Renal cortical epithelial cell (primary cell): Measurements from ENCODE around the genes ANKRD13A and C12orf76.

DNA sequence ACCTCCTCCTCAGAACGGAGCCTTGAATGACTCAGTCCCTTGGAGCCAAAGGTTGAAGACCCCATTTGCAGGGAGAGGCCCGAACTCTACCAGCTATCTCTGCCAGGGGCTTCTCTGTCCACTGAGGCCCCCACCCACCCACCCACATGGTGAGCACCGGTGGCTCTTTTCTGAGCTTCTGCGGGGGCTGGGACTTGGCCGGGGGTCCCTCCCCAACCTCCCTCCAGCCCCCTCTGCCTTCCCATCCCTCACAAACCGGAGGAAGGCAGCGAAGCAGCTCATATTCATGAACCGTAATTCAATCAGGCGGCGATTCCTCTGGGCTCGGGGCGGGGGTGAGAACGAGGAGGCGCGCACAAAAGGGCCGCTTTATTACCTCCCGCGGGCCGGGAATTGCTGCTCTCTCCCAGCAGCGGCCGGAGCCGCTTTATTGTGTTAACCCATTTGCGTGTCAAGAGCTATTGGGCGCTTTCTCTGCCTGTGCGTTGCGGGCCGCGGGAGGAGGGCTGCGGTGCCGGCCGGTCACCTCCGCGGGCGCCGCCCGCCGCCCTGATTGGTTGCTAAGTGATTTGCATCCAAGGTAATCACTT is 4.6 kb downstream of the FAM222A start:
- RRBS = 13% methylated on average over 13 of the region's 37 CpGs

GRCh38 chr12:109720023-109720778 is 6.6 kb downstream of the FAM222A start:
- RRBS = no CpG with 5 or more reads among the region's 12 CpGs

- RRBS = no CpG with 5 or more reads among the region's 3 CpGs
These were observed 4.9 kb downstream of the GLTP start for GRCh38 chr12:109875385-109875963.

- RRBS = no CpG with 5 or more reads among the region's 6 CpGs
These were observed 3.0 kb upstream of the GLTP start for GRCh38 chr12:109883232-109883907.

GRCh38 chr12:109908214-109908787 is 8.2 kb downstream of the TCHP start:
- RRBS = no CpG with 5 or more reads among the region's 10 CpGs

DNA sequence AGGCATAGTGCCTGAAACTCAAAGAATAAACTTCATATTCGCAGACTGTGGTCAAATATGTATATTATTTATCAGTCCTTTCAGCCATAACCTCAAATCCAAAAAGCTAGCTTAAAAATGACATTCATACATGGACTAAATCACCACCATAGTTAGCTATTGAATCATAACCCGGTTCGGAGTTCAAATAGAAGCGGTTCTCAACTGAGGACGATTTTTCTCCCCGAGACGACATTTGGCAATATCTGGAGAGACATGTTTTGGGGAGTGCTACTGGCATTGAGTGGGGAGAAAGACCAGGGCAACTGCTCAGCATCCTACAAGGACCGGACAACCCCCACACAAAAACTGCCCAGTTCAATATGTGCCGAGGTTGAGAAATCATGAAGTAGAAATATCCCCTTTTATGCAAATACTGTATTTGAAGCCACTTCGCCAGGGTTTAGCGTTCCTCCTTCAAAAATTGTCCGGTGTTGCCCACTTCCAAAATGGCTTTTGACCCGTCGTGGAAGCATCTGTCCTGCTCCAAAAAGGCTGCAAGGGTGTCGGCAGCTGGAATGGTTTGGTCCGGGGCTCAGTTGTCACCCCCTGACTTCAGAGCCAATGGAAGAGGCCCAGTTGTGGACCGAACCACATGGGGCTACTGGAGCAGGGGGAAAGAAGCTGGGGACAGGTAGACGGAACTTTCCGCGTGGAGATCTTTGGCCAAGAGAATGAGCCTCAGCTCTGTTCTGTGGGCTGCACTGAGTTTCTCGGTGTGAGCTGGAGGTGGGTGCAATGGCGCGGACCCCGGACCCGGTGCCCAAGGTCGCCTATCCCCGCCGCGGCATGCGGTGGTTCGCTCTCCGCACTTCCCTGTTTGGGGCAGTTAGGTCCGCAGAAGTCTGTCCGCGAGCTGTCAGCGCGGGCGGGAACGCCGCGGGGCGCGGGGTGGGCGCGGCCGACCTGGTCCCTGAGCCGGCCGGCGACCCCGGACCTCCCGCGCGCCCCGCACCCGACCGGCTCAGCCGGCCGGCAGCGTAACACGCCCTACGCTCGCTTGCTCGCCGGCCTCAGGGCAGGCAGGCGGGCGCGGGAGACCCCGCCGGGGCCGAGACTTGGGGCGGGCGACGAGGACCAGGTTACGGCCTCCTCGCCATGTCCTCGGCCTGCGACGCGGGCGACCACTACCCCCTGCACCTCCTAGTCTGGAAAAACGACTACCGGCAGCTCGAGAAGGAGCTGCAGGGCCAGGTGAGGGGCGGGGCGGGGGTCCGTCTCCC is at the start of gene ANKRD13A:
ANKRD13A (plus strand) TSS at position 879 of the 1,262 bp plus-strand sequence.
- RRBS = under 1% methylated on average over 20 of the region's 86 CpGs

DNA sequence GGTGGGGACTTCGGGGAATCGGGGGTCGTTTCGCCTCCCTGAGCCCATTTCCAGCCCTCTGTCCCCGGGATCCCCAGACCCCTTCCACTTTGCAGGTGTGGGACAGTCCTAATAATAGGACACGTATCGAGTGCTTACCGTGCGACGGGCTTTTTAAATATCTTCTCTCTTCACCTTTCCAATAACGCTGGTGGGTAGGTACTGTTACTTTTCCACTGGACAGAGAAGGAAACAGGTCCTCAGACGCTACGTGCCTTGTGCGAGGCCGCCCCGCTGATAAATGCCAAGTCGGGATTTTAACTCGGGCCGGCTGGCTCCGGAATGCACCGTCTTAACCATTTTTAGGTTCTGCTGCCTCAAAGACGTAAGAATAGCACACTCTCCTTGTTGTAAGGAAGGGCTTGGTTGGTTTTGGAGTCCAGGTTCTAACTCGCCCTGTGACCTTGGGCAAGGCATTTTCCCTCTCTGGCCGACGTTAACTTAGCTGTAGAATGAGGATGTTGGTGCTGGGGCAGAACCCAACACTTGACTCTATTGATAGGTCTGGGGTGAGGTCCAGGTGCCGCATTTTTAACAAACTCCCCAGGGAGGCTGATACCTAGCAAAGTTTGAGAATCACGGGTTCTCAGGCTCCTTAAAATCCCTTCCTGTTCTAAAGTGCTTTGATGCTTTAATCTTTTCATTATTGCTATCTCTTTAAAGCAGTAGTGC is 739 bp downstream of the ANKRD13A start:
- RRBS = under 1% methylated on average over 5 of the region's 27 CpGs

DNA sequence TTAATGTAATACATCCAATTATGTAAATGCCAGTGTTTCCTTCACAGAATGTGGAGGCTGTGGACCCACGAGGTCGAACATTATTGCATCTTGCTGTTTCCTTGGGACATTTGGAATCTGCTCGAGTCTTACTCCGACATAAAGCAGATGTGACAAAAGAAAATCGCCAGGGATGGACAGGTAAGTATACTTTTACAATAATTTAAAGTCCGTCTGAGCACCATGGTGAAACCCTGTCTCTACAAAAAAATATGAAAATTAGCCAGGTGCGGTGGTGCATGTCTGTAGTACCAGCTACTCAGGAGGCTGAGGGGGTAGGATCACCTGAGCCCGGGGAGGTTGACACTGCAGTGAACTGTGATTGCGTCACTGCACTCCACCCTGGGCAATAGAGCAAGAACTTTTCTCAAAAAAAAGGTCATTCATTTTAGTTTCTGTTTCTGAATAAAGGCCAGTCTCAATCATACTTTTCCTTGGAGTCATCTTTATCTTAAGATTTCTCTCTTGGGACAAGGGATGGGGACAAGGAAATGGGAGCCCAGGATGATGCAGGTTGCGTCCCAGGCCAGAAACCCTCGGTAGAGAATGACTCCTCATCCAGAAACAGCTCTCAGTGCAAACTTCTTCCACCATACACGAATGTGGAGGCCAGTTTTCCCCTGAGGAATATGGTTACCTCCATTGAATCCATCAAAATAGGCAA is 12.9 kb downstream of the ANKRD13A start:
- RRBS = no CpG with 5 or more reads among the region's 12 CpGs

DNA sequence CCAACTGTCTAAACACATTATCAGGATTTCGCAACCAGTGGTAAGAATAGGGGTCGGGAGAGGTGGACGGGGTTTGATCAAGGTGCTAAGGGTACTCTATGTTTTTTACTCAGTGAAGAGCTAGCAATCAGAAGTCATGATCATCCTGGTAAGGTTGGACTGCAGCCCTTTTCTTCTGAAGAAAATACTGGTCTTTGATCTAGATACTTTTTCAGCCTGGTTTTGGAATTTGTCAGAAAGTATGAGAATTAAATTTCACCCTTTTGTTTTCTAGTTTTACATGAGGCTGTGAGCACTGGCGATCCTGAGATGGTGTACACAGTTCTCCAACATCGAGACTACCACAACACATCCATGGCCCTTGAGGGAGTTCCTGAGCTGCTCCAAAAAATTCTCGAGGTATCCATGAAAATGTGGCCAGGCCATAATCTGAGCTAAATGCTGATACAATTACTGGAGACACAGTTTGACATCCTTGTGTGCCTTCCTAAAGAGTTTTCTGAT is 13.7 kb downstream of the ANKRD13A start:
- RRBS = no CpG with 5 or more reads among the region's 6 CpGs

DNA sequence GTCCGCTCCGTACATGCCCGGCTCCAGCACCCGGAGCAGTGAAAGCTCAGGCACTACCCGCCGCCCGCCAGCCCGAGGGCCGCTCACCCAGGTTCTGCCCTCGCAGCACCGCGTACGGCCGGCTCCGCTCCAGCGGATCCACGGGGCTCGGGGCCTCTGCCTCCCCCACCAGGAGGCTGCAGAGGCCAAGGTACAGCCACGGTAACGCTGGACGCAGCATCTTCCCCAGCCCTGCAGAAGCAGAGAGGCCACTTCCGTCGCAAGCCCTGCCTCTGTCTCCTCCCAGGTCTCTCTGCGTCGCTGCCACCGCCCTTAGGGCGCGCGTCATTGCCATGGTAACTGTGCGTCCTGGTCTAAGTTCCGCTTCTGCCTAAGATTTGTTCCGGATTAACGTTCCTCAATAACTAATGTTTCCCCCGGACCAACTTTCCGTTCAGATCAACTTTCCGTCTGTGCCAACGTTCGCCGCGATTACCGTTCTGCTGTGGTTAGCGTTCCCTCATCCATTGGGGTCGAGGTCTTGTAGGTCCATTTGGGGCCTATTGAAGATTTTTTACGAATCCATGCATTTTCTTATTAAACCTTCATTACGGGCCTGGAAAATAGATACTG is at the start of gene C12orf76:
C12orf76 (minus strand) TSS at position 247 of the 612 bp plus-strand sequence.
- RRBS = under 1% methylated on average over 9 of the region's 45 CpGs

- RRBS = no CpG with 5 or more reads among the region's 11 CpGs
These were observed 19.6 kb upstream of the IFT81 start for GRCh38 chr12:110104275-110105197.

DNA sequence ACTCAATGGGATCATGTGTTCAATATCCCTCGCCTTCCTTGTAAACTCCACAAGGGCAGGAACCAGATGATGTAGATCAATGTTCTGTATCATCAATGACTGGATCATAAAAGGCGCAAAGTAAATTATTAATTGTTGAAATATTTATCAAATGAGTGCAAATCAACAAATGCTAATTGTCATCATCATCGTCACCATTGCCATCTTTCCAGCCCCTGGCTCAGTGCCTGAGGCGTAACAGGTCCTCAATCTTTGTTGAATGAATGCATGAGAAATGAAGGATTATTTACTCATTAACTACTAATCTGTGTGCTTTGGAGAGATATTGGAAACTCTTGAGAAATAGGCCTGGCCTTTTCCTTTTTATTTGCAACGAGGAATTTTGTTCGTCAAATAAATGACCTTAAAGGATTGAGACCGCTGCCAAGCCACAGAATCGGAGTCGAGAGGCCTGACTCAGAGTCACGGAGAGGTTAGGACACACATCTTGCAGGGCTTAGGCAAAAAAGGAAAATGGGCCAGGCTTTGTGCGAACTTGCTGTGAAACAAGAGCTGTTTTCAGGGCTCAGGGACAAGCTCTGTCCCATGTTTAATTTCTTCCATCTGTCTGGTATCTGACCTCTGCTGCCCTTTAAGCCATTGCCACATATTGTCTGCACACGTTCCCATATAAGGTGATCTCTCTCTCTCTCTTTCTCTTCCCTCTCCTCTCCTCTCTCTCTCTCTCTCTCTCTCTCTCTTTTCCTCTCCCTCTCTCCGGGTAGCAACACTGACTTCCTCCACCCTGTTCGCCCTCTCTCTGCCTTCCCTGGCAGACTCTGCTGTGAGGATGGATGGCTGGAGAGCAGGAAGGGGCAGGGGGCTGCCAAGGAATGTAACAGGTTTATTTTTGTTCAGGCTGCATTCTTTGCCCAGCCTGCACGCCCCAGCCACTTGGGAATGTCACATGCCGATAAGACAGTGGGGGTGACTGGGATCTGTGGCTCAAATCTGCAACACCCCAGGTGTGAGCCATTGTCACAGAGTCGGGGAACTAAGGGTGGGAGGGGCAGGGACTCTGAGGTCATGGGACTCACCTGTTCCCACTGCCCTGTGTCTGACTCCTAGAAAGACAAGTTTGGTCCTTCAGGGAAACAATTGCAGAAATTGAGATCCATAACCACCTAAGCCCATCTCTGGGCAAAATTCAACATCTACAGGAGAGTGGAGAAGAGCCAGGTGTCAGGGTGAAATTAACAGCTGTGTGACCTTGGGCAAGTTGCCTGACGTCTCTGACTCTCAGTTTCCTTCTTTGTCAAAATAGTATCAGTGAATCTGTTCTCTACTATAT is 14.9 kb upstream of the IFT81 start:
- RRBS = no CpG with 5 or more reads among the region's 18 CpGs

GRCh38 chr12:110250361-110250749 is 30.7 kb upstream of the ATP2A2 start:
- RRBS = no CpG with 5 or more reads among the region's 3 CpGs

DNA sequence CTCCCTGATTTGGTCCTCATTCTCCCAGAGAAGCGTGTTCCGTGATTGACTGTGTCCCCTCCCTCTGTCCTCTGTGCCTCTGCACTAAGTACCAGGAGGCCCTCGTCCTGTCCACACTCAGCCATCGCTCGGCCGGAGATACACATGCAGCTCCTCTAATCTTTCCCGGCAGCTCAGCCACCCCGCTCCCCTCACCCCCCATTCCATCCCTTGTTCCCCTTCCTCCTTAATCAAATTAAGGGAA is 28.3 kb upstream of the ATP2A2 start:
- RRBS = no CpG with 5 or more reads among the region's 8 CpGs

DNA sequence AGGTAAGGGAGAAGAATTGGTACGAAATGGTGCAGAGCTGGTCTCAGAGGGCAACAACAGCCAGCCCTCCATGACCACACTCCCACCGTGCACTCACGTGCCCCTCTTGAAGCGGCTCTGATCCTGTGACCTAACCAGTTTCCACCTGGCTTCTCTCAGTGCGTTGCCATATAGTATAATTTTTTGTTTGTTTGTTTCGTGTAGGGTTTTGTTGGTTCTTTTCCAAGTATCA is 1.4 kb upstream of the ATP2A2 start:
- RRBS = no CpG with 5 or more reads among the region's 6 CpGs

DNA sequence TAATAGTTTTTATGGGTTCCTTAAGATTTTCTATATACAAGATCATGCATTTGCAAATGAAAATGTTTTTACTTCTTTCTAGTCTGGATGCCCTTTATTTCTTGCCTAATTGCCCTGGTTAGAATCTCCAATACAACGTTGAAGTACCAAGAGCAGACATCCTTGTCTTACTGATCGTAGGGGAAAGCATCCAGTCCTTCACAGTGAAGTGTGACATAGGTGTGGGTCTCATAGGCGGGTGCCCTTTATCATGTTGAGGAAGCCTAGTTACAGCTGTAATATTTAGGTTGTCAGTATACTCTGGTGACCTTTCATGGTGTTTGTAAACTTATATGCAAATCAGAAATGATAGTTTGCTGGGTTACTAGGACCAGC is 27.1 kb downstream of the ATP2A2 start:
- RRBS = no CpG with 5 or more reads among the region's 3 CpGs

DNA sequence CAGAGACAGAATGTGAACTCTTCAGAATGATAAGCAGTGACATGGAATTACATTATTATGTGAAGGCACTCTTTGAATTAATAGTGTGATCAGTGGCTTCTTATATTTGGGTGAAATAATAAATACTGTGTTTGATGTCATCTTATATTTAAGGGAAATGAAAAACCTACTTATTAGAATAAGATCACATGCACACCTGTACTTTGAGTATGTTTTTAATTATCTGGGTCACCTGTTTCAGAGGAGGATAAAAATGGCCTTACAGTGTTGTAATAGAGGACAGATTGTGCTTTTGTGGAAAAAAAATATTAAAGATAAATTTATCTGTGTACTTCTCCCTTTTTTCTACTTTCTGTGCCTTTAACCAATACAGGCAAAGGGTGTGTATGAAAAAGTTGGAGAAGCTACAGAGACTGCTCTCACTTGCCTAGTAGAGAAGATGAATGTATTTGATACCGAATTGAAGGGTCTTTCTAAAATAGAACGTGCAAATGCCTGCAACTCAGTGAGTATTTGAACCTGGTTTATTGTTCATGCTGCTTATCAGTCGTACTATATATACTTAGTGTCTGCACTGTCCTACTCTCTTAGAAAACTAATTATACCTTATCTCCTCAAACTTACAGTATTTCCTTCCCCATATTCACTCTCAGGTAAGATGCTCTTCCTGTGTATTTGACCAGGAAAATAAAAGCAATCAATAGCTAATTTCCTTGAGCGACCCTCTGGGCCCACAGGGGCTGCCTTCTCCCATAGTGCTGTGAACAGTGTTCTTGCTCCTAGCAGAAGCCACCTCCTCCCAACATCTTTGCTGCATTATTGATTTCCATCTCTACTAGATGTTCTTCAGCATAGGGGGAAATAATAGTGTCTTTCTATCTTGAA is 52.8 kb downstream of the ATP2A2 start:
- RRBS = no CpG with 5 or more reads among the region's 4 CpGs

DNA sequence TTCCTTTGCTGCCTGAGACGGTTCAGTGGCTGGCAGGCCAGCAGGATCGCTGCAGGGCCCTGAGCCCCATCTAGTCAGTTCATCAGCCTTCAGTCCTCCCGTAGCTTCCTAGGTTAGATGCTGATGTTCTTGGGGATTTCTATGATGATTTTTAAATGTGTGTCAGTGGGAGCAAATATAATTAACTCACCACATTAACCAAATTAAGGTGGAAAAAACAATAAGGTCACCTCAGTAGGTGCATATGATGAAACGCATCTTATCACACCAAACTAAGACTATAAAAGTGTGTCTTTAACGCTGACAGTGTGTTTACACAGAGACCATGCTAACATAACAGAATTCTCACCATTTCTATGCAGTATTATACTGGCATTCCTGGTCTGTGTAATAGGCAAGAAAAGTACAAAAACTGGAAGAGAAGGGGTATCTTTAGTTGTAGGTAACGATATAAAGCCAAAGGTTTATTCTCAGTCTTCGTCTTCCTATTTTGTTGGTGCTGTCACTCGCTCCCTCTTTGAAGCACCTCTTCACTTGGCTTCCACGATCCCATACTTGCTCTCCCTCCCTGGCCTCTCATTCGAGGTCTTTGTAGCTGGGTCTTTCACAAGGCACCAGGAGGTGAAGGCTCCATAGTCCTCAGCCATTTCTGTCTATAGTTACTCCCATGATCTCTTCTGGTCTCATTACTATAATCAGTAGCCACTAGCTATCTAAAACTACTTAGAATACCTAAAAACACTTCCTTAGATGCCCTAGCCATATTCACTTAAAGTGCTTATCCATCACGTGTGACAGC is 56.7 kb downstream of the ATP2A2 start:
- RRBS = no CpG with 5 or more reads among the region's 11 CpGs

DNA sequence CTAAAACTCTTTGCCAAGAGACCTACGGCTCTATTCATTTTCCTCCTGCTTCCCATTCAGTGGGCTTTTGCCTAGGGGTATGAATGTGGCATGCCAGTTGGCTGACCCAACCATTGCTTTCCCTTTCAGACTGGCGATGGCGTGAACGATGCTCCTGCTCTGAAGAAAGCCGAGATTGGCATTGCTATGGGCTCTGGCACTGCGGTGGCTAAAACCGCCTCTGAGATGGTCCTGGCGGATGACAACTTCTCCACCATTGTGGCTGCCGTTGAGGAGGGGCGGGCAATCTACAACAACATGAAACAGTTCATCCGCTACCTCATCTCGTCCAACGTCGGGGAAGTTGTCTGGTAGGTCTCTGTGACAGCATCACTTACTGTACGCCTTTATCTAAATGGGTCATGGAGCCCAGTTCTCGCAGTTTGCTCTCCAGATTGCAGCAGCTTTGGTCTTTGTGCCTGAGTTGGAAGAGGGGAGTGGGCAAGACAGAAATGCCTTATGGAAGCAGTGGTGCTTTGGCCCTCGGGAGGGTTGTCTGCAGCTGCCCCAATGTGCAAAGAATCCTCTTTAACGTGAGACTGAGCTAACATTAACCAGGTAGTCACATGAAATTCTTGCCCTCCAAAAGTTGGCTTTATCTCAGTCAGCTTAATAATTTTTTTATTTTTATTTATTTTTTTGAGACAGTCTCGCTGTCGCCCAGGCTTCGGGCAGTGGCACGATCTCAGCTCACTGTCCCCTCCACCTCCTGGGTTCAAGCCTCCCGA is 61.2 kb downstream of the ANAPC7 start:
- RRBS = no CpG with 5 or more reads among the region's 23 CpGs

DNA sequence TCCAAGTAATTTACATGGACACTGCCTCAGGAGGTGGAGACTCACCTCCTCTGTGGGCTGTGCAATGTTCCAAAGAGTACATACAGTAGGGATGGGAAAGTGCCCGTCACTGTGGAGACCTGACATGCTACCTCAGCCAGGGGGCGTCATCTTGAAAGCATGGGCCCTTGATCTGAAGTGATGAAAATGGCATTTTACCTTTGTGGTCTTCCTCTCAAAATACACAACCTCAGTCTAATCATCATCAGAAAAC is 48.5 kb downstream of the ANAPC7 start:
- RRBS = no CpG with 5 or more reads among the region's 2 CpGs